Placental pericyte (primary cell): Measurements from ENCODE around the genes GABRA6, CCNG1 and HMMR.

DNA sequence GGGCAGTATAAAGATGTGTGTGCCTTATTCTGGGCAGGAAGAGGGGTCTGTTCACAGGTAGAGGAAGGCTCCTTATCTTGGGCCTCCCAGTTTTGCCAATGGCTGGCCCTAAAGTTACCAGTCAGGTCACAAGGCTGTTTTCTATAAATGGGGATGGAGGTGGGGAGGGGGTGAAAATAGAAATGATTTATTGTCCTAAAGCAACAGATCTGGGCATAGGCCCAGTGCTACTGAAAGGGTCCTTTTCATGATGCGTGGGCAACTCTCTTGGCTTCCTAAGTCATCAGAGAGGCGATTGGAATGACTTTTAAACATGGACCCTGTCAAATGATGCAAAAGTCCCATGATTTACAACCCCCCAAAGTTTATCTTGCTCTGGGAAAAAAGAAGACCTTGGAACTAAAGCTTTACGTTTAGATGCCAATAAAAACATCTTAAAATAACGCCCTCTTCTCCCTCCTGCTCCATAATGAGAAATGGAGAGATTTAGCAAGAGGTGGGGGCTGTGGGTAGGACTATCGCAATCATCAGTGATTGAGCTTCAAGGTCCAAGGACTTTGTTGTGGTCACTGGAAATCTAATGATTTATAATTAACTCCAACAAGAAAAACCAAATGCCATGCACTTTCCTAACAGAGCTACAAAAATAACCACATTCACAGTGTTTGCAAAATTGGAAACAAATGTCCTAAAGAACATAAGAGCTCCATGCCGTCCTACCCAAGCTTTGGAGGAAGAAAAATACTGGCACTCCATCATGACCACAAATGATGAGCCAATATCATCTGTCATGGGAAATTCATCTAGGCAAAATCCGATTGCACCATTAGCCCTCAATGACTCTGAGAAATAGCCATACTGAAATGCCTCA is 167.5 kb upstream of the CLINT1 start:
- CAGE, long polyA plus RNA: no peak

GRCh38 chr5:158194390-158195240 is 335.7 kb upstream of the CLINT1 start:
- CAGE, long polyA plus RNA: no peak

GRCh38 chr5:158676993-158677580 is 422.6 kb downstream of the EBF1 start:
- CAGE, long polyA plus RNA: no peak

DNA sequence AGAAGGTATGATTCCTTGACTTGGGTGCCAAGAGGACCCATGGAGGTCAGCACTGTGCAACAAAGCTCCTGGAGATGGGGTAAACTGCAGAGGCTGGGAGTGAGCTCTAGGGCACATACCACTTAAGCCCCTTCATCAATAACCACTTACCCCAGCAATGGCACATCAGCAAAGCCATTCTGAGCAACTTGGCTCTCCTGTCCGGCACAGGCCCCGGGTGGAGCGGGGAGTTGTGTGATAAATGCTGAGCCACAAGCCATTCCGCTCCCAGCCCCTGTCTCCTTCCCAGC is 113.9 kb downstream of the EBF1 start:
- CAGE, long polyA plus RNA: no peak

GRCh38 chr5:158995688-158996055 is 104.0 kb downstream of the EBF1 start:
- CAGE, long polyA plus RNA: no peak

DNA sequence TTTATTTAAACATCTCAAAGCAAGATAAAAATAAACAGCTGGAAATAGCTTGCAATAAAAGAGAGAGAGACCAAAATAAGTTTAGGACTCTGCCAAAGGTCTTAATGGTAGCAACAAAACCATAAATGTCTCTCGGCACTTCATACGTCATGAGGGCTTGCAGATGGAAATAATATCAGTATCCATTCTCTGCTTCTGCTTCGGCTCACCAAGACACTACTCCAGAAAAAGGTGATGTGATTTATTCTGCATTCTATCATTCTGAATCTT is 56.2 kb downstream of the EBF1 start:
- CAGE, long polyA plus RNA: no peak

- CAGE, long polyA plus RNA: no peak
These were observed 2.1 kb downstream of the EBF1 start for GRCh38 chr5:159097333-159098253.

- CAGE, long polyA plus RNA: no peak
These were observed 3.1 kb upstream of the EBF1 start for GRCh38 chr5:159102893-159103144.

GRCh38 chr5:159165828-159166621 is 43.3 kb downstream of the RNF145 start:
- CAGE, long polyA plus RNA: no peak

DNA sequence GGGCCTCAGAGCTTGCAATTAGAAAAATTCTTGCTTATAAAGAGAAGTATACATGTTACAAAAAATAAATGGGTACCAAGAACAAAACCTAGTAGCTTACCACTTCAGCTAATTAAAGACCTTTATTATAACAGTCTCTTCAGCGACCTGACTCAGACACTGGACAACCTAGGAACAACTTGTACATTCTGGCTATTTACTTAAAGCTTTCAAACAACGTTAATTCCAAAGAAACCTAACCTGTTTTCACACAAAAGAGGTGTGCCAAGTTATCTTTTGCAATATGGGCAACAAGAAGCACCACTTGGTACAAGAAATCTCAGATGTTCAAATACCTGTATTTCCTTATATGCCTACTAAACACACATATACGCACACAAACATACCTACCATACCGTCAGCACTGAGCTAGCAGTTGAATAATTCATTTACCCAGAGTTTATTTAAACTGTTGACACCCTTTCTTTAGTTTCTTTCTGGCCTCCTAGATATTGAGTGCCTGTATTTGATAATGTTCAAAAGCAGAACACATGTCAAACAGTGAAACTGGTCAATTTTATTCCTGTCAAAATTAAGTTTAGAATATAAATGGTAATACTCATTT is 23.0 kb downstream of the RNF145 start:
- CAGE, long polyA plus RNA: no peak

DNA sequence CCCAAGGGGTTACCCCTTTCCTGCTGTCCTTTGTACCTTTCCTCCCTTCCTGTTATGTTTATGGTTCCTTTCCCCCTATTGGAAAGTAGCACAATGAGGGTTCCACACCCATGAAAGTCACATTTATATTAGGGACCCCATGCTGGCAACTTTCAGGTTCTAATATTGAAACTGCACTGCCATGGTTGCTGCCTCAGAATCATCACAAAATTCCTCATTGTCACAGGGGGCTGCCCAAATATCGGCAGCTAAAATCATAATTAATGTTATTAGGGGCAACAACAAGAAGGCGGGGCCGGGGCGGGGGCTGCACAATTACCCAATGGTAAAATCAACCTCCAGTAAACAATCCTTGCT is 123.6 kb upstream of the ADRA1B start:
- CAGE, long polyA plus RNA: no peak

DNA sequence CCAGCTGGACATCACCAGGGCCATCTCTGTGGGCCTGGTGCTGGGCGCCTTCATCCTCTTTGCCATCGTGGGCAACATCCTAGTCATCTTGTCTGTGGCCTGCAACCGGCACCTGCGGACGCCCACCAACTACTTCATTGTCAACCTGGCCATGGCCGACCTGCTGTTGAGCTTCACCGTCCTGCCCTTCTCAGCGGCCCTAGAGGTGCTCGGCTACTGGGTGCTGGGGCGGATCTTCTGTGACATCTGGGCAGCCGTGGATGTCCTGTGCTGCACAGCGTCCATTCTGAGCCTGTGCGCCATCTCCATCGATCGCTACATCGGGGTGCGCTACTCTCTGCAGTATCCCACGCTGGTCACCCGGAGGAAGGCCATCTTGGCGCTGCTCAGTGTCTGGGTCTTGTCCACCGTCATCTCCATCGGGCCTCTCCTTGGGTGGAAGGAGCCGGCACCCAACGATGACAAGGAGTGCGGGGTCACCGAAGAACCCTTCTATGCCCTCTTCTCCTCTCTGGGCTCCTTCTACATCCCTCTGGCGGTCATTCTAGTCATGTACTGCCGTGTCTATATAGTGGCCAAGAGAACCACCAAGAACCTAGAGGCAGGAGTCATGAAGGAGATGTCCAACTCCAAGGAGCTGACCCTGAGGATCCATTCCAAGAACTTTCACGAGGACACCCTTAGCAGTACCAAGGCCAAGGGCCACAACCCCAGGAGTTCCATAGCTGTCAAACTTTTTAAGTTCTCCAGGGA is 913 bp downstream of the ADRA1B start:
- CAGE, long polyA plus RNA: no peak

GRCh38 chr5:160077625-160078385 is 41.4 kb downstream of the PWWP2A start:
- CAGE, long polyA plus RNA: no peak

GRCh38 chr5:160165076-160166177 is 46.2 kb upstream of the PWWP2A start:
- CAGE, long polyA plus RNA: no peak

DNA sequence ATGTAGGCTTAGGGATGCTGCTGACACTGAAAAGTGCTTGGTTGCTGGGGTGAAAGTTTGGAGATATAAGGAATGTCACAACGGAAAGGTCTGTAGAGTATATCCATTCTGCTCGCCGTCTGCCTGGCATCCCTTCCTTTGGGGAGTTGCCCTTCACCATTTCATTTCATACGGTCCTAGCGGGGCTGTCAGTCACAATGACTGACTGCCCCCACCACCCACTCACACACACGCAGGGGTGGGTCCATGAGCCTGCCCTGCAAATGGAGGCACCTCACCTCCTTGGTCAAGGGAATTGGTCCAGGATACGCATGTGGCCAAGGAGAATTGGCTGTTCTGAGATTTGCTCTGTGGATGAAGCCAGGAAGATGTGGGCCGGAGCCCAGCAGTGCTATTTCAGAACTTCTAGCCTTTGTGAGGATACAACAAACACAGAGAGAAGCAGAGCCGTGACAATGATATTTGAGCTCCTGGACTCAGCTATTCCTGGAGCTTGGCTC is 17.1 kb downstream of the C1QTNF2 start:
- CAGE, long polyA plus RNA: no peak

GRCh38 chr5:161685226-161685804 is at the start of gene GABRA6:
Gene GABRA6, plus strand, starts transcription at chr5:161685721.
- CAGE, long polyA plus RNA: no peak

GRCh38 chr5:163437442-163438402 is at the start of gene CCNG1:
Gene CCNG1, plus strand, starts transcription at chr5:163437595.
- CAGE, long polyA plus RNA: no peak

GRCh38 chr5:163443817-163444818 is 6.7 kb downstream of the CCNG1 start:
- CAGE, long polyA plus RNA: no peak

GRCh38 chr5:163460448-163461291 is at the start of gene HMMR:
Gene HMMR, plus strand, starts transcription at chr5:163460632.
- CAGE, long polyA plus RNA: no peak

DNA sequence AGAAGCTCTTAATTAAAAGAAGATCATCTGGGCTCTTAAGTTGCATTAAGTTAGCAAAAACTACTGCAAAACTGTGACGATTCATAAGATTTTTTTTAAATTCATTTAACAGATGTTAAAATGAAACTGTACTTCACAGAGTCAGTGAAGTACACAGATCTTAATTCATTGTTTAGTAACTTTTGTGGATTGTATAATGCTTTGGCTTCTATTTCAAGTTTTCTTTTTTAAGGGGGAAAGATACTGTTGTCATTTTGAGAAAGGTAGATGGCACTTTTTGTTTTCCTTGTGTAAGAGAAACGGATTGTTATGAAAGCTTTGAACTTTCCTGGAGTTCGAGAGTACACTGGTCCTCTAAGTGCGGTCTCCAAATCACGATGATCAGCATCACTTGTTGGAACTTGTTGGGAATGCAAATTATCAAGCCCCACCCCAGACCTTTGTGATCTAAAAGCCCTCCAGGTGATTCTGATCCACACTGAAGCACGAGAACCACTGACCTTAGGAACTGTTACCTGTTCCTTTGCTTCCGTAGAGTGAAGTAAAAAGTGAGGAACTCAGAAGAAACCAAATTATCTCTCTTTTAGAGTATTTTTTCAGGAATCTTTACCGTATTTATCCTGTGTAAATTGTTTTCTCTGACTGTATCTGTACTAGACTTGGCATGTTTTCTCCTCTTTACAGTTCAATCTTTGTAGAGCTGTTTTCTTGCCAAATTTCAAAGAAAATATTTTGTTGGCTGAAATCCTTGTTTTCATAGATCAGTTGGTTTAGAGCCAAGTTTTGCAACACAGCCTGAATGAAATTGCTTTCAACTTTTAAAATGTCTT is 3.9 kb downstream of the MAT2B start:
- CAGE, long polyA plus RNA: no peak